Thoracic aorta (tissue), 1 donor: ENCODE measurements around a stretch of chr1.

GRCh38 chr1:11056373-11056970, 3.3 kb downstream of the SRM start:
- RAMPAGE, long total RNA: no peak

- RAMPAGE, long total RNA: no peak
Observed at GRCh38 chr1:11058972-11059448, 808 bp downstream of the SRM start.

DNA sequence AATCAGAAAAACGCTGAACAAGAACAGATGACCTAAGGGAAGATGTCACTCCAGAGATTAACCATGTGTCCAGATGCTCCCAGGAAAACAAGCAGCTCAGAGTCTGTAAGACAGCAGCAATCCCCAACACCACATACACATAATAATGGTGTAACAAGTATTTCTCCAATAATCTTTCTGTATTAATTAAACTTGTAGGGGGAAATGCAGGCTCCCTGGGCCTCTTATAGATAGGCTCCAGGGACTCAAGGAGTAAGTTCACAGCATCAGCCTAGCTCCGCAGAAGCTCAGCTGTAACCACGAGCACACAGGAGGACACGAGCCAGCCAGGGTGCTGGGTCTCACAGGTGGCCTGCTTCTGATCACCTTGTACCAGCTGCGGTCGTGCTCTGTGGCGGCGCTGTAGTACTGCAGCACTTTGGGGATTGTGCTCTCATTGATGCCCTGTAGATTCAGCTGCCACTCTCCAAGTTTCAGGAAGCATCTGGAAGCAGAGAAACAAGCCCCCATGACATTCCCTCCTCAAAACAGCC, 33.1 kb upstream of the EXOSC10 start:
- RAMPAGE, long total RNA: no peak

GRCh38 chr1:11681394-11682116, 607 bp upstream of the MAD2L2 start:
- RAMPAGE, long total RNA: no peak

GRCh38 chr1:11689650-11690123, 1.8 kb upstream of the DRAXIN start:
- RAMPAGE, long total RNA: no peak

- RAMPAGE, long total RNA: no peak
Observed at GRCh38 chr1:11719294-11720022, 16.5 kb upstream of the AGTRAP start.

GRCh38 chr1:11738798-11739261, 2.9 kb downstream of the AGTRAP start:
- RAMPAGE, long total RNA: no peak

GRCh38 chr1:11746840-11747039, 10.8 kb downstream of the AGTRAP start:
- RAMPAGE, long total RNA: no peak

DNA sequence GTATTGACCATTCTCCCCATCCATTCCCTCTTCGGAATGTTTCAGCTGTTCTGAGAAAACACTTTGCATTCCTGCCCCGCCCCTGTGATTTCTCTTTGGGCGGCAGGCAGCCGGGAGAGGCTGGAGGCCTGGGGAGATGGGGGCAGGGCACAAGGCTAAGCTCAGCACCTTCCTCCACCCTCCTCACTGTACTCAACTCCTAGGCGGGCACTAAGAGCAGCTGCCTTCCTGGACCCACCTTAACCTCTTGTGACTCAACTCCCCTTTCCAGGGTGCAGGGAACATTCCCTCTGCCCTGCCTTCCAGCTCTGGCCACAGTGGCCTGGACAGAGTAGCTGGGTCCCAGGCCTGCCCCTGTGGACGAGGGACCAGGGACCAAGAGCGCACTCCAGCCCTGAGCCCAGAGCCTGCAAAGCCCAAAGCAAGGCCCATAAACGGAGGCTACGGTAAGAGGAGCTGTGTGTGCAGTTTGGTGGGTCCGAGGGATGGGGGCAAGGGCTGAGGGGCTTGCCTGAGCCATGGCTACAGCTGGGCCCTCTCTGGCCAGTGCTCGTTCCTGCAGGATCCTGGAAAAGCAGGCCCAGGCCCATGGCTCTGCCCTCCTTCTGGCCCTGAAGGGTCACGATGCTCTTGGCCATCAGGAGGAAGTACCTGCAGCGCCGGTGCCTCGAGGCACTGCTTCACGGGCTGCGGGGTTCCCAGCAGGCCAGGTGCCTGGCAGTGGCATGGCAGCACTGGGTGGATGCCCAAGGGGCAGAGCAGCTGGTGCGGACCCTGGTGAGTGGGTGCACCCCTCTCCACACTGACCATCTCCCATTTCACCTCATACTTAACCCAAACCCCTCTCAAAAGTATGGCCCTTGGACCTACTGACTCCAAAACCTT, 17.9 kb downstream of the MTHFR start:
- RAMPAGE, long total RNA: no peak

DNA sequence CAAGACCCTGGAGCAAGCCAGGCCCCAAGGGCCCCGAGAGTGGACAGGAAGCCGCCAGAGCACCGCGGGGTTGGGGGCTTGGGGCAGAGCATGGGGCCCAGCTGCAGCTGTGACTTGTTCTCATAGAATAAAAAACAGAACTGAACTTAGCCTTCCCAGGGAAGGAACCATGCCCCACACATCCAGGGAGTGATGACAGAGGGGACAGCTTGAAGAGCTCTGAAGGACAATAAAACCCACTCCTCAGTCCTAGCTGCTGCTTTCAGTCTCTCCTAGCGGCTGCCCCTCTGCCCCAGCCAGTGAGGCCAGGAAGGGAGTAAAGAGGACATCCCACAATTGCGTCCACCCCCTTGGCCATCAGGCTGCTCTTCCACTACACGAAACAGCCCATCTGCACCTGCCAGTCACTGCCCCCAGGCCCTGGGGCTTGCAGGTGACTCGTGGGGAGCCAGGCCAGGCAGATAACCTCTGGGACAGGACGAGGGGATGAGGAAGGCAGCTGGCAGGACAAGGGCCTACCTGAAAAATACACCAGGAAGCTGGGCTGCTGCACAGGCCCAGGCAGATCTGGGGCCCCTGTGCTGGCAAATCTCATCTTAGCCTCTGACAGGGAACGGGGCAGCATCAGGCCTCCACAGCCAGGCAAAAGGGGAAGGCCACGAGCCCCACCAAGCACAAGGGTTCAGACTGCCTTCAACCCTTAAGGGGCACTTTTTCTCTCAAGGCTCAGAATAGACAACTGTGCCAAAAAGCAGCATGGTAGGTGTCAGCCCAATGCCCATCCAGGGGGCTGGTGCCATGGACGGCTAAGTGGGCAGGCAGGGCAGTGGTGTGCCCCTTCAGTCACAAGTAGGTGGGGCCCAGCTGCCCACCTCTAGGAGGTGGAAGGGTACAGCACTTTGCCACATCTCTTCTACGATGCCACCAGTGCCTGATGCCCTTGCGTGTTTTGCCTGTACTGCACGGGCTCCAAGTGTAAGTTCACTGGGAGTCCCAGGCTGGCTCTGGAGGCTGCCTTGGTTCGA, 16.1 kb downstream of the MTHFR start:
- RAMPAGE, long total RNA: no peak

DNA sequence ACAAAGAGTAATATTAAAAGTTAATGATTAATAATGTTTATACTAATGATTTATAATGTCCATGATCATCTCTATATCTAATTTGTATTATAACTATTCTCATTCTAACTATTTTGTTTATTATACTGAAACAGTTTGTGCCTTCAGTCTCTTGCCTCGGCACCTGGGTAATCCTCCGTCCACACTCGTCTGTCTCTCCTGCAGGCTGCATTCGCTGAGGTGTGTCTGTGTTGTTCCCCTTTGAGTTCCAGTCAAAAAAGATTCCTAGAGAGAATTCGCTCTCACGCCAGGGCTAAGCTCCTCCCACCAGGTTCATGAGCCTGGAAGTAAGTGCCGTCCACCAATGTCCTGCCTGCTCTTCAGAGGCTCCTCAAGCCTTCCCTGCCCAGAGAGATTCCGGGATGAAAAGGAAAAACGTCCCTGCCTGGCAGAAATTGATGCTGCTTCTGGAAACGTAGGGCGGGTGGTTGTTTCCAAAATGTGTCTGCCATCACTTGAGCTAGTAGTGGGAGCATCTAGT, 13.0 kb downstream of the KIAA2013 start:
- RAMPAGE, long total RNA: no peak

DNA sequence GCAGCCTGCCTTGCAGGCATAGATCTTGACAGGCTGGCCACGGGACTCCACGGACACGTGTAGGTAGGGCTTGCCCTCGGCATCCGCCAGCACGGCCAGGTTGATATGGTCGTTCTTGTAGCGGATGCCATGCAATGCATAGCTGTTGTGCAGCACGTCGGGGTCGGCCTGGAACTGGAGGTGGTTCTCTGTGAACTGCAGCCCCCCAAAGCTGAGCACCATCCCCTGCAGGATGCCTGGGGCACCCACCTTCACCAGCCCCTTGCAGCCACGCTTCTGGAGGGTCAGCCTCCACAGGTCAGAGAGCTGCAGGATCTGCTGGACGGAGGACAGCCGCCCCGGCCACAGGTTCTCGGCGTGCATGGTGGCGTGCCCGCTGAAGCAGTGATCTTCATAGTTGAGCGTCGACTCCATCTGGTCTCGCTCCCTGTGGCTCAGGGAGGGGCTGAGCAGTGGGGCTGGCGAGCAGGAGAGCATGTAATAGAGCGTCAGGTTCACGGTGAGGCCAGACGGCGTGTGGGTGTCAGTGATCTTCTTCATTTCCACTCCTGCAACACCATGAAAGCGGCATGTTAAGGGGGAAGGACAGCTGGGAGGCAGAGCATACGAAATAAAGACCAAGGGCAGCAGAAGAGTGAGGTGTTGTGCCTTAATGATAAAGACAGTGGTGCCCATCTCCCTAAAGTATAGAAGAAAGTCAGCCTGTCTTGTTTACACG, 3.1 kb downstream of the KIAA2013 start:
- RAMPAGE, long total RNA: no peak

GRCh38 chr1:11929870-11930365, 3.7 kb upstream of the KIAA2013 start:
- RAMPAGE, long total RNA: no peak

GRCh38 chr1:11930958-11931367, 3.6 kb upstream of the PLOD1 start:
- RAMPAGE, long total RNA: no peak

GRCh38 chr1:12067675-12068370, 4.7 kb downstream of the TNFRSF8 start:
- RAMPAGE, long total RNA: no peak

DNA sequence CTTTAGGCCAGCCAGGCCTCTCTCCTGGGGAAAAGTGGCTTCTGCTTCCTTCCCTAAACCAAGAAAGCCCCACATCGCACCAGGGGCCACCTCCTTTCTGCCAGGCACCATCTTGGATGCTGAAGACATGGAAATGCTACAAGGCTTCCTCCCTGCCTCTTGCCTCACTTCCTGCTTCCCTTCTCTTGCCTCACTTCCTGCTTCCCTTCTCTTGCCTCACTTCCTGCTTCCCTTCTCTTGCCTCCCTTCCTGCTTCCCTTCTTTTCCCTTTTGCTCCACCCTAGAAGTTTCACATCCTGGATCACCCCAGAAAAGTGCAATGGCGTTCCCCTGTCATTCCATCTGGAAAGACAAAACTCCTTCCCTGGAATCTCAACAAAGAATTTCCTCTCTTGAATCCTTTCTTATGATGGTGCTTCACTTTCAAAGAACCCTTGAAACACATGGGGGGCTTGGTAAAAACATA, 18.7 kb downstream of the TNFRSF8 start:
- RAMPAGE, long total RNA: no peak

- RAMPAGE, long total RNA: no peak
Observed at GRCh38 chr1:12095810-12096443, 32.8 kb downstream of the TNFRSF8 start.

- RAMPAGE, long total RNA: no peak
Observed at GRCh38 chr1:12142249-12142843, 24.4 kb upstream of the TNFRSF1B start.

DNA sequence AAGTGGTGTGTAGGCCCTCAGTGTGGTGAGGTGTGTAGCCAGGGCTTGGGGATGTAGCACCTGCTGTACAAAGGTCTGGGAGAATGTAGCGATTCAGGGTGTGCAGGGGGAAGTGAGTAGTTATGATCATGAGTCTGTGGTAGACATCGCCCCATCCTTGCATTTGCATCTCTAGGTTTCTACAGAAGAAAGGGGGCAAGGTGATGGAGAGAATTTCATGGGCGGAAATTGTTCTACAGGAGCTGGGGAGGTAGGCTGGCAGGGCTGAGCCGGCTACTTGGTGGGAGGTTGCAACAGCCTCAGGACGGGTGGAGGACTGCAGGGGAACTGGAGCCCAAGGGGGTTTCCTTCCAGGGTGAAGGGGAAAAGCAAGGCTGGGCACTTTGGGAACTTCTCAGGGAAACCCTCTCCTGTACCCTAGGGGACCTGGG, 14.7 kb upstream of the TNFRSF1B start:
- RAMPAGE, long total RNA: no peak

DNA sequence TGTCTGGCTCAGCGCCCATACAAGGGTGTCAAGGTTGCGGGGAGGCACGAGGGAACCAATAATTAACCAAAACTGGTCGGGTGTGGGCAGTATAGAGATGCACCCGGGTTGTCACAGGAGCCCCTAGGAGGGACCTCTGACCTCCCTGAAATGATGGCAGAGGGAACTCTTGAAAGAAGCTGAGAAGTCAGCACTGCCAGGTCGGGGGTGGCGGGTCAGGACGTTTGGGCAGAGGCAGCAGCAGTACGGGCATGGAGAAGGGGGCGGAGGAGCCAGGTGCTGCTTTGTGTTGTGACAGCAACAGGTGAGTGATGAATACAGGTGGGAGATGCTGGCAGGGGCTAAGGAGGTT, 11.7 kb downstream of the TNFRSF1B start:
- RAMPAGE, long total RNA: no peak